ENCODE measurements around the genes AGO3, SH3D21 and MRPS15.

DNA sequence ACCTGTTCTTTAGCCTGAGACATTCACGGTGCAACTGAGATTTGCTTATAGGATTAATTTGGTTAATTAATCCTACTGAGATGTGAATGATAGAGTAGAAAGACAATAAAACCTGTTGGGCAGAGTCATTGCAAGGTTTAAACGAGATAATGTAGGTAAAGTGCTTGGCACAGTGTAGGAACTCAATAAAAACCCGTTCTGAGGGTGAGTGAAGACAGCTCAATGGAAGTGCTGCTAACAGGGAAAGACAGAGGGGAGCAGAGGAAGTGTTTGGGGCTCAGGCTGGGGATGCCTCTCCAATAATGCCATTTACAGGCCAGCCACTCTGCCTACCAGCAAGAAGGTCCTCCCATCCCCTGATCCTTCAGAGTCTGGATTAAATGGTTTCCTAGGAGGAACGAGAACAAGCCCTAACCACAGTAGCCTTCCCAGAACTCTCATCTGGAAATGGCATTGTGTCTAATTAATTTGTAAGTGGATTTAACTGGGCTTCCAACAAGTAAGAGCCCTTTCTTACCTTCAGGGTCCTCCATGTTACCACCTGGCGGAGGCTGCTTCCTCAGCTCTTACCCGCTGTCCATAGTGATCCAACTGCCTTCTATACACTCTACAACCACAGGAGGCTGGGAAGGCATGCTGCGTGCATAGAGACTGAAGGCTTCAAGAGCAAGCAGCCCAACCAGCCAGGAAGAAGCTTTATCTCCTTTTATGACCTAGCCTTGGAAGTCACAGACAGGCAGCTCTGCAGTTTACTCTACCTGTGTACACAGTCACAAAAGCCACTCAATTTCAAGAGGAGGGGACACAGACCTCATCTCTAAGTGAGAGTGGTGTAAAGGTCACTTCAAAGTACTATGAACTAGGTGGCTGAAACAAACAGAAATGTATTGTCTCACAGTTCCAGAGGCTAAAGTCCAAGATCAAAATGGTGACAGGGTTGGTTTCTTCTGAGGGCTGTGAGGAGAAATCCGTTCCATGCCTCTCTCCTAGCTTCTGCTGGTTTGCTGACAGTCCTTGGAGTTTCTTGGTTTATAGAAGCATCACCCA lies 69.9 kb upstream of the GJB5 start:
- PRO-cap: no peak

DNA sequence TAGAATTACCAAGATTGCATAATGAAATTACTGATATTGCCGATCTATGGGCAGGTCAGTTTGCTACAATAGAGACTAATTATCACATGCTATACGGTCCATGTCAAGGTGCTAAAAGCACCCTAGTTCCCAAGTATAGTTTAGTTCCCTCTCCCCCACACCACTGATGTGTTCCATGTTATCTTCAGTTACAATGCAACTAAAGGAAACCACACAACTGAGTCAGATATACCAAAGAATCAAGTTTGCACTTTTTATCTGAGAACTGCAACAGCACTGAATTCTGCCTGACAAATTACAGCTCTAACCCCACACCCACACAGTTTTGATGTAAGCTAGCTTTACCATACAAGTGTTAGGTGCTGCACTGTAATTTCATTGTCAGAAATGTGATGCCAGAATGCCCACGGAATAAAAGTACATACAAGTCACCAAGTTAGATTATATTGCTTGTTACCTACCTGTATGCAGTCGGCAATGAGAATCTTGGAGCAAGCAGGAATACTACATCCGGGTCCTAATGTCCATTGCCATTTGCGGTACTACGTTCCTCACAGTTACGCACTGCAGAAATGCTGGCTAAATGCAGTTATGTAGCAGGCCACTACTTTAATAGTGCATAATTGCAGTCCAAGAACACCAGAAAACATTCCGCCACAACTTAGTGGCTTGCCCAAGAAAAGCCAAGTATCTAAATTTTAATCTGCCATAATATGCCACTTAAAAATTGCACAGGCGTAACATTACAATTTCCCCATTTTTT lies 12.1 kb downstream of the SFPQ start:
- PRO-cap: no peak

DNA sequence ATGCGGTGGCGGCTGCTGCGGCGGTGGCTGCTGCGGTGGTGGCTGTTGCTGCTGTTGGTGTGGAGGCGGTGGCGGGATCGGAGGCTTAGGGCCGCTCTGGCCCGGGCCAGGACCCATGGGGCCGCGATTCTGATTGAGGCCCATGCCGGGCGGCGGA lies 272 bp downstream of the SFPQ start:
- PRO-cap: no peak

GRCh38 chr1:35363280-35363658 lies 94.8 kb downstream of the ZMYM4 start:
- PRO-cap: no peak

DNA sequence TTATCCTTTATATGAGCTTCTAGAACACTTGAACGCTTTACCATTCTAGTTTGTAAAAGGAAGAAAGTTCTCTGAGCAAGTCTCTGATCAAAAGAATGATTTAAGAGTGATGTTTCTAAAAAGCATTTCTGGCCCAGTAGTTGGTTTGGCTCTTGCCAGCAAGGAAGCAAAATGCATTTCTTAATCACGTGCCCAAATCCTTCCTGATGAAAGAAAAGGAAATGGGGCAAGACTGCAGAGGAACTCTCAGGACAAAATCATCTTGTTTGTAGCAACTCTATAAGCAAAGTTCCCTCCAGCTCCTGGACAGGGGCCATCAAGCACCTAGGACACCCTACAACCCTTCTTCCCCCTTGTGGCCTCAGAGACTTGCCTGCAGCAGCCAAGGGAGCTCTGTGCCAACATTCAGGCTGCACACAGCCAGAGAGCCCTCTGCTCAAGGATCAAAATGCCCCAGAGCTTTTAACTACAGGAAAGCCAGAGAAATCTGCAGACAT lies 105.2 kb downstream of the KIAA0319L start:
- PRO-cap: no peak

DNA sequence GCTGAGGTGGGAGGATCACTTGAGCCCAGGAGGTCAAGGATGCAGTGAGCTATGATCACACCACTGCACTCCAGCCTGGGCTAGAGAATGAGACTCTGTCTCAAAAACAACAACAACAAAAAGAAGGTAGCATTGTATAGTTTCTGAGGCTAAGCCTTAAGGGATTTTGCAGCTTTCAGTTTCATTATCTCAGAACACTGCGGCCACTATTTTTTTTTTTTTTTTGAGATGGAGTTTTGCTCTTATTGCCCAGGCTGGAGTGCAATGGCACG lies 9.9 kb upstream of the CLSPN start:
- PRO-cap: no peak

DNA sequence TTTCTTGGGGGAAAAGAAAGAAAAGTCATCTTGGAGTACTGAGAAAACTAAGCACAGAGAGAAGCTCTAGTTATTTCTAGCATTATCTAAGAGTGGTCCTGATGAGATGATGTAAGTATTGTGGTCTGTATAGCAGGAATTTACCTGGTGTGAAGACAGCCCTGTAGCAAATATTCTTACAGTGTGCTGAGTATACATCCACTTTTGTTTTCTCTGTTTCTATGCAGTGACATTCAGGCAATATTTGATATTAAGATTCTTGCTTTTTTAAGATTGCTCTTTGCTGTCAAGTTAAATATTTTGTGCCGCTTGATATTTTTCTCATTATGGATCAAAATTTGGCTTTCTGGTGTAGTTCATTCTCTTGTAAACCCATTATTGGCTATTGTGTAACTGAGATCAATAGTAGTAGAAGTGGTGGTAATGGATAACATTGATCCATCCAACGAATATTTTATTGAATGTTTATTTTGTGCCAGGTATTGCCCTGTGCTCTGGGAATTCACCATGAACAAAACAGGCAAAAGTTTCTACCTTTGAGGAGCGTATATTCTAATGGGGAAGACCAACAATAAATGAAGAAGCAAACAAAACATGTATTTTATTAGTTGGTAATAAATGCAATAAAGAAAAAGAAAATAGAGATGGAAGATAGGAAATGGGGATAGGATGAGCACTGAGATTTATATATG lies 9.8 kb downstream of the AGO4 start:
- PRO-cap: no peak

- PRO-cap: no peak
Observed at GRCh38 chr1:35886002-35886557, 3.1 kb downstream of the AGO1 start.

DNA sequence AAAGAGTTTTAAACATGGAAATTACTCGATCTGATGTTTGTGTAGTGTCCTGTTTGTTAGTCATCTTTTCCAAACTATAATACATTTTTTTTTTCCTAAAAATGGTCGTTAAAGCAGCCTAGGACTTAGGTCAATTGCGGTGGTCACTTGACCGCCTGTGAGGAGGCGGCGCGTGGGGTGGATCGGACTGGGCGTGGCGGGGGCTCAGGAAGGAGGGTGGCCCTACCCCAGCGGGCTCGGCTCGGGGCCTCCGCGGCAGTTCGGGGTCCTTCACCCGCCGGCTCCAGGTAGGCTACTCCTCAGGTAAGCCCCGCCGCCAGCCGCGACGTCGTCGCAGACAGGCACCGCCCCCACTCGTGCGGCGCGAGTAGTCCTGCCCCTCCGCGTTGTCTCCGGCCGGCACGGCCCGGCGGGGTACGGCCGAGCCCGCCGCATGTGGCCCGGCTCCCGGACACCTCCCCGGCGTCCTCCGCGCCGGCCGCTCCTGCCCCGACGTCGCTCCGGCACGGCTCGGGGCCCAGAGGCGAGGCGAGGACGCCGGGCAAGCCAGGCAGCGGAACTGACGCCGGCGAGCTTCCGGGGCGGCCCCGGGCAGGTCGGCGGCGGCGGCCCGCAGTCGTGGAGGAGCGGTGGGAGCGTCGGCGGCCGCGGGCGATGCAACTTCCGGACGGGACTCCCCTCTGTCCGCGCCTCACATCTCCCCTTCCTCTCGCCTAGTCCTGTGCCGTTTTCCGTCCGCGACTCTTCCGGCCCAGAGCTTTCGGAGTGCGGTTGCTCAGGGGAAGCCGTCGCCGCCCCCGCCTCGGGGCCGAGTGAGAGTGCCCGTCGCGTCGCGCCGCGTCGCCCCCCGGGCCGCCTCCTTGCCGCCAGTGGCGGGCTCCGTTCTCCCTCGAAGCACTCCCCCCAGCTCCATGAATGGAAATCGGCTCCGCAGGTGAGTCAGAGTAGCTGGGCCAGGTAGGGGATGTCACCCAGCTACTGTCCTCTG lies at the start of gene AGO3:
TSS of gene AGO3 (plus strand) at position 594 of the 988 bp plus-strand sequence.
- PRO-cap: bidirectional peak, plus-strand start at position 207 of the sequence, minus-strand start at position 301 of the sequence; bidirectional peak, plus-strand start at position 594 of the sequence, minus-strand start at position 536 of the sequence

DNA sequence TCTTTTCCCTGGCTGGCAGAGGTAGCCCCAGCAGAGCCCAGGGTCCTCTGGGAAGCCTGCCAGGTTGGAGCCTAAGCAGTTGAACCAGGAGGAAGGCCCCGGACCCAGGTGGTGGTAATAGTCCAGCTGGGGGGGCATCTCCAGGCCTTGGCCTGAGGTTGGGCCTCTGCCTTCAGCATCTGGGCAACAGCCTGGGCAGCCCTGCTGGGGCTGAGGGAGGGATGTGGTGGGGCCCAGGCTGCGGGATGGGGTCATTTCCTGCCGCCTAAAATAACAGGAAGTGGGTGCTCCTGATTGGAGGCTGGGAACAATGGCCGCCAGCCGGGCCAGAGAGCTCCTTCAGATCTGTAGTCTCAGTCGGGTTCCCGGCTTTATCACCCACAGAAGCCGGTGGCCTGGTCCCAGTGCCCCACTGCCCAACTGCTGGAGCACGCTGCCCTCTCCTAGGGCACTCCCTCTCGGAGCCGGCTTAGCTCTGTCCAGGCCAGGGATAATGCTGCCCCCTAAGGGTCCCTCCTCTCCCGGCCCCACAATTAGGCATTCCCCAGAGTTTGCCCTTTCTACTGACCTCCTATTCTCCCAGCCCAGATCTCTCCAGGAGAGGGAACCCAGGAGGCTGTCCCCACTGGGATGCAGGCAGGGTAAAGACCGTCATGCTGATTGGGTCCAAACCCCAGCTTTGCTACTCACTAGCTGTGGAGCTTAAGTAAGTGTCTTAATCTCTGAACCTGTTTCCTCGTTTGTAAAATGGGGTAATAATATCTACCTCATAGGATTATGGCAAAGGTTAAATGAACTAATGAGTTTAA lies 5.0 kb downstream of the MAP7D1 start:
- PRO-cap: bidirectional peak, plus-strand start at position 356 of the sequence, minus-strand start at position 181 of the sequence

- PRO-cap: no peak
Observed at GRCh38 chr1:36190100-36190392, 34.1 kb downstream of the MAP7D1 start.

DNA sequence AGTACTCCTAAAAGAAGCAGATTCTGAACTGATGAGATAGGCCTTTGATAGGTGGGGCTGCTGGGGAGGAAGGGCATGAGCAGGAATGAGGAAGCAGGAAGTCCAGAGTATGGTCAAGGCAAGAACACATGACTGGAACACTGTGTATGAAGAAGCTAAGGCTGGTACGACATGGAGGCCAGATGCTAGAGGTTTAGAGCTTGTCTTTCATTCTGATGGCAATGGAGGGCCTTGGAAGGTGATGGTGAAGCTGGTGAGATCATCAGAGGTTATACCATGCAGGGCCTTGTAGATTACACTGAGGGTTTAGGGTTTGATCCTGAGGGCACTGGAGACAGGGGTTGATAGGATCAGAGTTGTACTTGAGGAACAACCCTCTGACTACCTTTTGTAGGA lies 11.4 kb upstream of the THRAP3 start:
- PRO-cap: no peak

- PRO-cap: no peak
Observed at GRCh38 chr1:36286356-36287483, 19.4 kb upstream of the SH3D21 start.

- PRO-cap: no peak
Observed at GRCh38 chr1:36301238-36301913, 4.8 kb upstream of the SH3D21 start.

GRCh38 chr1:36305194-36305836 lies 853 bp upstream of the SH3D21 start:
- PRO-cap: no peak

DNA sequence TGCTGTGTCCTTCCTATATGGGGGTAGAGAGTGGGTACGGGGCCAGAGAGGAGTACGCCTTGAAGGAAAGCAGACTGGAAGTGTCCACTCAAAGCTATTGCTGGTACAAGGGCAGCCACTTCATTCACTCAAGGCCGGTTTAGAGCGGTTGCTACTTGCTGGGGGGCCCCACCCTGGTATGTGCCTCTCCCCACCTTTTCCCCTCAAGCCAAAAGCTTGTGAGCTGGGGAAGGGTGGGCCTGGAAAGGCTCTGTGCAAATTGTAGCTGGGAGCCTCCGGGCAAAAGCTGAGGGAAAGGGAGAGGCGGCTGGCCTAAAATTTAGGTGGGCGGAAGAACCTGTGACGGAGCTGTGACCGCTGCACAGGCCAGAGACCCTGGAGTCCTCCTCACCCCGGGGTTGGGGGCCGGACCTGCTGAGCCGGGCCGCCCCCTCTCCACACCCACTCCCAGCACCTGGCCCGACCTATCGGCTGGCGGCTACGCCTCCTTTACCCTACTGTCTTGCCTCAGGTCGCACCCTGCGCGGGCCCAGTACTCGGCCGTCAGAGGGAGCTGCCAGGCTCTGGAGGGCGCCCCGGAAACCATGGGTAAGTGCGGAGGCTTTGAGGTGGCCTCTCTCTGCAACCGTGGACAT lies at the start of gene SH3D21:
TSS of gene SH3D21 (plus strand) at position 532 of the 635 bp plus-strand sequence.
- PRO-cap: unidirectional peak, plus-strand start at position 221 of the sequence; unidirectional peak, plus-strand start at position 282 of the sequence; bidirectional peak, plus-strand start at position 532 of the sequence, minus-strand start at position 385 of the sequence

- PRO-cap: no peak
Observed at GRCh38 chr1:36349202-36350361, 26.1 kb upstream of the EVA1B start.

- PRO-cap: no peak
Observed at GRCh38 chr1:36352814-36353485, 29.5 kb upstream of the EVA1B start.

DNA sequence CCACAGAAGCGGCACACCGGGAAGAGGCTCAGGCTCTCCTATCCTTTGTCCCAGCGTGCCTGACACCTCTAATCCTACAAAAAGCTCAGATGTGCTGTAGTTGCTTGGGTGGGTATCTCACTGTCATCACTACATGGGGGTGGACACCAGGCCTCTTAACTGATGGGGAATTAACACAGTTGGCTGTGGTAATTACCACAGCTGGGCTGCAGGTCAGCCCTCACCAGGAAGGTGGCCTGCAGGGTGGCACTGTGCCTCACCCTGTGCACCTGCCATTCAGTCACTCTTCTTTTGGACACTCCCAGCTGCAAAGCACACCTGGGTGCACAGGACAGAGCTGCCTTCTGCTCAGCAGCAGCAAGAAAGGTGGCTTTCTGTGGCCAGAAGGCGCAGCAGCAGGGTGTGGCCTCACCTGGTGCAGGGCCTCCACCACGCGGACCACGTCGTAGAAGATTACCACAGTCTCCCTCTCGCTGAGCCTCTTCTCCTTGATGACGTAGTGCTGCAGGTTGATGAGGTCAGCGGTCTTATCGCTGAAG lies 30.9 kb downstream of the STK40 start:
- PRO-cap: no peak

GRCh38 chr1:36463233-36464409 lies at the start of gene MRPS15:
Gene MRPS15 (minus strand): TSS chr1:36464384.
- PRO-cap: bidirectional peak, plus-strand start at chr1:36464468, minus-strand start at chr1:36464360

Measured in sciatic nerve (tissue), 1 donor.